ENCODE measurements around the genes KDM3A and FOXI3.

DNA sequence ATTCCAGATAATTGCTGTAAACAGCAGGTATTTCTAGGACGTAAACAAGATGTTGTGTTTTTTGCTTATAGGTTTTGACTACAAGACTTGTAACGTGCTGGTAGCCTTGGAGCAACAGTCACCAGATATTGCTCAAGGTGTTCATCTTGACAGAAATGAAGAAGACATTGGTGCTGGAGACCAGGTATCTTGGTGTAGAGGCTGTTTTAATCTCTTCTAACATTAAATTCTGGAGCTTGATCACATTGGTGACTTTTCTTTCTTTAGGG is 2.5 kb downstream of the MAT2A start:
- PRO-cap, result no peak

GRCh38 chr2:85561080-85561369 is 268 bp downstream of the GGCX start:
- PRO-cap, result no peak

GRCh38 chr2:85705513-85706091 is 11.4 kb downstream of the GNLY start:
- PRO-cap, result no peak

GRCh38 chr2:85706411-85707062 is 12.4 kb downstream of the GNLY start:
- PRO-cap, result no peak

GRCh38 chr2:85723933-85724327 is 29.8 kb downstream of the GNLY start:
- PRO-cap, result no peak

GRCh38 chr2:85745941-85746413 is 7.8 kb upstream of the ATOH8 start:
- PRO-cap, result no peak

DNA sequence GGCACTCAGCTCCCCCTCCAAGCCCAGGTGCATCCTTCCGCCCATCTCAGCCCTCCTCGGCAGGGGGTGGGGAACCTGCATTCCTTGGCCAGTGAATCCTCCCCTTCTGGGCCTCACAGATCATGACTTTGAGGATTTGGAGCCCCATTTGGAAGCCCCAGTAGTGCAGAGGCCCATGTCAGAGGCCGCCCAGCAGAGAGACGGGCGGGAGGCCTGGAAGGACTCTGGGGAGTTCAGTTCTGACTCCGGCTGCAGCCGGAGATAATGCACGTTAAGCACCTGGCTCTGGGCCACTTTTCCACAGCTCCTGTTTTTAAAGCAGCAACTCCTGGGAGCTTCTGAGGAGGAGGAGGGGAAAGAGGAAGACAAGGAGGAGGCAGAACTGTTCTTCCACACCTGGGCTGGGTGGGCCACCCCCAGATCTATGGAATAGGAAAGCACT is 14.9 kb downstream of the ATOH8 start:
- PRO-cap, result no peak

GRCh38 chr2:85861047-85861486 is 27.7 kb downstream of the ST3GAL5 start:
- PRO-cap, result no peak

DNA sequence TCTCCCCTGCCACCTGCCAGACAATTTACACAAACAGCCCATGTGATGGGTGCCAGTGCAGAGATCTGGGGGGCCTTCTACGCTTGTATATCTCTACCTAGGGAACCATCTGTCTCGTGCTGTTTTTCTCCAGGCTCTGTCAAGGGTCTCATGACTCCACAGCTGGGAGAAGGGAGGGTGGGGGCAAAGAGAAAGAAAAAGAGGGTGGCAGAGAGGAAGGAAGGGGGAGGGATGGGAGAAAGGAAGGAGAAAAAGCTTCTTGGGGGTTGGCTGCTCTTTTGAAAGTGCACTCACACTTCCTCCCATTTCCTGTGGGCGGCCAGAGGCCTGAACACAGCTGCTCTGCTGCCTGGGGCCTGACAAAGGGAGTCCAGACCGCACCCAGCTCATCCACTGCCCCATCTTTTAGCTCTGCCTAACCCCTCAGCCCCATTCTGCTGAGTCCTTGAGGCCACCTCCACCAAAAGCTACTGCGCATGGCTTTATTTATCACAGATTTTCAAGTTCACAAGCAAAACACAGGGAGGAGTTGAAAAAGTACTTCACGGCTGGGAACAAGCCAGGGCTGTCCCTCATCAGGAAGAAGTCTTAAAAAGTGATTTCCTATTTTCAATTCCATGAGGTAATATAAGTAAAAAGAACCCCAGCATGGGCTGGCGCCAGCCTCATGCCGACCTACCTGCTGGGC is 69.2 kb downstream of the POLR1A start:
- PRO-cap, result no peak

DNA sequence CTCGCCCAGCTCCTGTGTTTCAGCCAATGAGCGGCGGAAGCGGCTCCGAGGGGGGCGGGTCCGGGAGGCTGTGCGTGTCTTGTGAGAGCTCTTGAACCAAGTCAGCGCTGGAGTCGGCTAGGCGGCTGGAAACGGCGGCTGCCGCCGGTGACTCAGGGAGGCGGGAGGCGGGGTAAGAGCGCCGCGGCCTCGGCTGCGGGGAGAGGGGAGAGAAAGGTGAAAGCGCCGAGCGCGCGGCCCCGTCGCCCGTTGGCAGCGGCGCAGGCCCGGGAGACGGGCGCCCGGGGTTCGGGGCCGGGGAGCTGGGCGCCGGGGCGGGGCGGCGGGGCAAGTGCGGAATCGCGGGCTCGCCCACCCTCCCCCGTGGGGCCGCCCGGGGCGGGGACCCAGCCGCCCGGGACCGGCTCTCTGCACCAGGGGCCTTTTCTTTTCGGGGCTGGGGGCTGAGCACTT is at the start of gene KDM3A:
KDM3A (plus strand) TSS at position 99 of the 453 bp plus-strand sequence.
- PRO-cap, result unidirectional peak, plus-strand start at position 201 of the sequence

DNA sequence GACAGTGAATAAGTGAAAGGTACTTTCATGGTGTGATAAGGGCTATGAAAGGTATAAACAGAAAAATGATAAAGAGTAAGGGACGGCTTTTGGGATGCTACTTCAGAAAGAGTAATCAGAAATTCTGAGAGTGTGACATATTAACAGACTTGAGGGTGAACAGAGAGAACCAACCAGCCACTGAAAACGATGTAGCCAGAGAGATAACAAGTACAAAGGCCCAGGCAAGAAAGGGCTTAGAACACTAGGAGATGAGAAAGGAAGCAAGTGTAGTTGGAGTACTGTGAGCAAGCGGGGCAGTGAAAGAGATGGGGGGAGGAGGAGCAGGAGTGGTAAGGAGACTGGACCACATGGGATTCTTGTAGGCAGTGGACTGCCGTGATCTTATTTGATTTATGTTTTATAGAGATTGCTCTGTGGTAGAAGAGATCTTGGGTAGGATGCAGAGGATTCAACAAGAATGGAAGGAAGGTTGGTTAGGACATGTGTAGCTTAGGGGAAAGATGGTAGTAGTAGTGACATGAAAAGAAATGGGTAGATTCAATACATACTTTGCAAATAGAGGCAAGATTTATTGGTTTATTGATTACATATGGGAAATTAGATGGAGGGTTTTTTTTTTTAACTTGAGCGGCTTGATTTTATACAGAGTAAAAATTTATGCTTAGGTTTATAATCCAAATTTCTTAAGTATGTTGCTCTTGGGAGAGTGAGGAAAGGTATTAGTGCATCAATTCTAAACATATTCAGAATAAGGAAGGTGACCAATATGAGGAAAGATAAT is 20.6 kb downstream of the KDM3A start:
- PRO-cap, result no peak

- PRO-cap, result no peak
These were observed 38.7 kb downstream of the KDM3A start for GRCh38 chr2:86479672-86480482.

- PRO-cap, result no peak
These were observed 5.3 kb downstream of the CD8A start for GRCh38 chr2:86785356-86785938.

- PRO-cap, result no peak
These were observed 2.5 kb downstream of the CD8A start for GRCh38 chr2:86788103-86788694.

- PRO-cap, result no peak
These were observed 28.0 kb upstream of the RGPD1 start for GRCh38 chr2:86913939-86914313.

- PRO-cap, result no peak
These were observed 240.1 kb upstream of the PLGLB2 start for GRCh38 chr2:87507614-87508309.

GRCh38 chr2:88138391-88138760 is 10.5 kb upstream of the FABP1 start:
- PRO-cap, result no peak

GRCh38 chr2:88330111-88330799 is 122.2 kb downstream of the FOXI3 start:
- PRO-cap, result no peak

- PRO-cap, result no peak
These were observed at the start of gene FOXI3 for GRCh38 chr2:88451990-88452983. Gene FOXI3 (minus strand): TSS chr2:88452693.

- PRO-cap, result no peak
These were observed 29.5 kb upstream of the FOXI3 start for GRCh38 chr2:88482015-88482386.